Measurements from ENCODE around the gene CTSD.

GRCh38 chr11:1054823-1055172, 18.3 kb upstream of the MUC6 start:
- PRO-cap, 2 experiments = no peak in any of the 2 experiments

GRCh38 chr11:1084985-1085468, 48.5 kb upstream of the MUC6 start:
- PRO-cap, 2 experiments = no peak in any of the 2 experiments

- PRO-cap, 2 experiments = no peak in any of the 2 experiments
These were observed 17.8 kb upstream of the MUC5B start for GRCh38 chr11:1205003-1205506.

GRCh38 chr11:1218273-1218585, 4.6 kb upstream of the MUC5B start:
- PRO-cap, 2 experiments = no peak in any of the 2 experiments

- PRO-cap, 2 experiments = no peak in any of the 2 experiments
These were observed 2.1 kb downstream of the MUC5B start for GRCh38 chr11:1224596-1225659.

GRCh38 chr11:1299600-1300485, 9.6 kb downstream of the TOLLIP start:
- PRO-cap, 2 experiments = no peak in any of the 2 experiments

- PRO-cap, 2 experiments = no peak in any of the 2 experiments
These were observed 4.0 kb downstream of the TOLLIP start for GRCh38 chr11:1305376-1305893.

DNA sequence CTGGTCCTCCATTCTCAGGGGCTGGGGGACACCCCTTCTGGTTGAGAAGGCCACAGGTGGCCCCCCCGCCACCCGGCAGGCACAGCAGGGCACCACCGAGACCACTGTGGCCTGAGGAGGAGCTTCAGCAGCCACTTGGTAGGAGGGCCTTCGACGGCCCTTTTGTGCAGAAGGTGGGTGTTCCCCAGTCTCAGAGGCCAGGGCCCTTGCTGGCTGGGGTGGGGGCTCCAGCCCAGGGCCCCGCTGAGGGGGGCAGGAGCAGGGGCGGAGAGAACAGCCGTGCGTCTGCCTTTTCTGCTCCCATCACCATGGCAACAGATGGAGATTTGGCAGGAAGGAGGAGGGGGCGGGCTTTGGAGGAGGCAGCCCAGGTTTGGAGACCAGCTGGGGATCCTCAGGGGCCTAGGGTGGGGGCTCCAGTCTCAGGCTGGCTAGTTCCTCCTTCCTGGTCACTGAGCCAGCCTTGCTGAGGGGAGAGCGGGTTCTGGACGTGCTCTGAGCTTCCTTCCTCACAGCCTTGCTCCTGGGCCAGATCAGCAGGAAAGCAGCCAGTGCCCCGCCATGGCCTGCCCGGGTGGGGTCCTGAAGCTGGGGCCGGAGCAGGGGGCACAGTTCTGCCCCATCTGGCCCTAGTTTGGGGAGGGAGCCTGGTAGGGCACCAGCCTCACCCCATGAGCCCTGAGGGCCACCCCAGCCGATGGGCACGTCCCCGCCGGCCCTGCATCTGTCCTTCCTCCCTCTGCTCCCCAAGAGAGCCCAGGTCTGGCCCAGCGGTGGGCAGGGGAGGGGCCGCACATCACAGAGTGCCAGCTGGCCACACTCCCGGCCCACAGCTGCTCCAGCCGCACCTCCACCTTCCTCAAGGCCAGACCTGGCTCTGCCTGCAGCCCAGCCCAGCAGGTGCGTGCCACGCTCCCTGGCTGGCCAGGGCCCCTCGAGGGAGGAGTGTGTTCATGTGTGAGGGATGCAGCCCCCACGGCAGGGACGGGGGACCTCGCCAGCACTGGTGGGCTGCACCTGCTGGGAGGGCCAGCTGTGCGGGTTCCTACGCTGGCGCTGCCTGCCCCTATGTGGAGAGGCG, 21.3 kb downstream of the BRSK2 start:
- PRO-cap, 2 experiments = no peak in any of the 2 experiments

DNA sequence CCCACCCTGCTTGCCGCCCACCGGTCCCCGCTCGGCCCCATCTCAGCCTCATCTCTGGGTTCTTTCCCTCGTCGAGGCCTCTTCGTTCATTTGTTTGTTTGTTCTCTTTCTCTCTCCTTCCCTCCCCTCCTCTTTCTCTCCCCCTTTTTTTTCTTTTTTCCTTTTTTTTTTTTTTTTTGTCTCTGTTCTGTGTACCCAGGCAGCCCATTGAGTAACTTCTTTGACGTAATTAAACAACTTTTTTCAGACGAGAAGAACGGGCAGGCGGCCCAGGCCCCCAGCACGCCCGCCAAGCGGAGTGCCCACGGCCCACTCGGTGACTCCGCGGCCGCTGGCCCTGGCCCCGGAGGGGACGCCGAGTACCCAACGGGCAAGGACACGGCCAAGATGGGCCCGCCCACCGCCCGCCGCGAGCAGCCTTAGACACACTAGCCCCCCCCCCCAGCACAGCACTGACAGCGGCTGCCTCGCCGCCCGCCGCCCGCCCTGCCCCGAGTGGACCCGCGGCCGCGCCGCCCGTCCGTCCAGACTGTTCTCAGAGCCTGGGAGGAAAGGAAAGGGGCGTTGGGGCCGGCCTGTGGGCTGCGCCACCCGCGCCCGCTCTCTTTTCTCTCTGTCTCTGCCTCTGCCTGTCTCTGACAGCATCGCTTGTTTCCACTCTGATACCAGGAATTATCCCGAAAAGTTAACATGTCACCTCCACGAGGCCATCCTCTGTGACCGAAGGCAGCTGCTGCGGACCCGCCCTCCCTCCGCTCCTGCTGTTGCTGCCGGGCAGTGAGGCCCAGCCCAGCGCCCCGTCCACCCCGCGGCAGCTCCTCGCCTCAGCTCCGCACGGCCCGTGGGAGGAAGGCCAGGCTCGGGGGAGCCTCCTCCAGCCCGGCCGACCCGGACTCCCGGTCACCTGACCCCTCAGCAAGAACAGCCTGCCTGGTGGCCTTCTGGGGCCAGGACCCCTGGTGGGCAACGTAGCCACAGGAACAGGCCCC, 26.0 kb downstream of the MOB2 start:
- PRO-cap, 2 experiments = peak in 2 of 2 experiments; most common plus-strand start position 246 of the sequence (in 1); most common minus-strand start position 621 of the sequence (in 1)

- PRO-cap, 2 experiments = no peak in any of the 2 experiments
These were observed 15.2 kb downstream of the MOB2 start for GRCh38 chr11:1471292-1471827.

GRCh38 chr11:1481193-1482034, 5.2 kb downstream of the MOB2 start:
- PRO-cap, 2 experiments = no peak in any of the 2 experiments

DNA sequence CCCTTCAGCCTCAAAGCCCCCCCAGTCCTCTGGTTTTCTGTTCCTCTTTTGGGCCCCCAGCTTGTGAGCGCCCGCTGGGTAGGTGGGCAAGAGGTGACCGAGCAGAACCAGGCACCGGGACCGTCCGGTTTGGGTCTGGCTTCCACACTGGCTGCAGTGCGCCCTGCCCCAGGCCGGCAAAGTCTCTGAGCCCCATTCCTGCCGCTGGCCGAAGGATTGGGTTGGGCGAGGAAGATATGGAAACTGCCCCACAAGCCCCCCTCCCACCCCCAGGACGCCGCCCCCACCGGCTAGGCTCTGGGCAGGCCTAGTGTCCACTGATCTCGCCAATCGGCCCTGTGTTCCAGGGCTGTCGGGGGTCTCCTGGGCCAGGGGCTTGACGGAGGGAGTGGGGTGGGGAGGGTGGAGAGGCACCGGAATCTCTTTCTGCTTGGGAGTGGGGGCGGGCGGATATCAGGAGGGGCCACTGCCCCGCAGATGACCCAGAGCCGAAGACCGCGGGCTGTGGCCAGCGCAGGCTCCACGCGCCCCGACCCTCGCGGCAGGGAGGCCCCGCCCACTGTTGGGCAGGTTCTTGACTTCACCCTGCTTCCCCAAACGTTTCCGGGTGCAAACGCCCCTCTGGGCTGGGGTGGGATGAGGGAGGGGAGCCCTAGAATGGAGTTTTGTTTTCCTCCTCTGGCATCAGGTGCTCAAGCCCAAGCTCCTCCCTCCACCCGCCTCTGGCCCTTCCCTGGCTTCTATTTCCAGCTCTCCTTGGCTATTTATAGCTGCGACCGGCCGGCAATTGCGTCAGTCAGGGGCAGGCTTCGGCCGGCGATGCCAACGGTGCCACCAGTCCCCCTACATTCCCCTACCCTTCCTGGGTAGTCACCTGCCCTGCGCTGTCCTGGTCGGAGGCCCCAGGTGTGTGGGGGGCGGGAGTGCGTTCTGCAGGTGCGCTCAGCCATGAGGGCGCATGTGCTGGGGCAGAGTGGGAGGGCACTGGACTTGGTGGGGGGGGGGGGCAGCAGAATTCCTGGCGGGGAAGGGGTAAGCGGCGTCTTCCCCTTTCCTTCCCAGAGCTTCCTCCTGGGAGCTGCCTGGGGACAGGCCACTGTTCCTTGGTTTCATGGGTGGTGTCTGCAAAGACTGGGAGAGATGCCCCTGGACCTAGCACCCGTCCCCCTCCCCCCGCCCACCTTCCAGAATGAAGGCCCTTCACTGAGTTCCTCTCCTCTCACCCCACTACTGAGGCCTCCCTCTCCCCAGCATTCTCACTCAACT, 23.9 kb downstream of the DUSP8 start:
- PRO-cap, 2 experiments = peak in 2 of 2 experiments; most common plus-strand start position 792 of the sequence (in 2); most common minus-strand start position 686 of the sequence (in 2)

DNA sequence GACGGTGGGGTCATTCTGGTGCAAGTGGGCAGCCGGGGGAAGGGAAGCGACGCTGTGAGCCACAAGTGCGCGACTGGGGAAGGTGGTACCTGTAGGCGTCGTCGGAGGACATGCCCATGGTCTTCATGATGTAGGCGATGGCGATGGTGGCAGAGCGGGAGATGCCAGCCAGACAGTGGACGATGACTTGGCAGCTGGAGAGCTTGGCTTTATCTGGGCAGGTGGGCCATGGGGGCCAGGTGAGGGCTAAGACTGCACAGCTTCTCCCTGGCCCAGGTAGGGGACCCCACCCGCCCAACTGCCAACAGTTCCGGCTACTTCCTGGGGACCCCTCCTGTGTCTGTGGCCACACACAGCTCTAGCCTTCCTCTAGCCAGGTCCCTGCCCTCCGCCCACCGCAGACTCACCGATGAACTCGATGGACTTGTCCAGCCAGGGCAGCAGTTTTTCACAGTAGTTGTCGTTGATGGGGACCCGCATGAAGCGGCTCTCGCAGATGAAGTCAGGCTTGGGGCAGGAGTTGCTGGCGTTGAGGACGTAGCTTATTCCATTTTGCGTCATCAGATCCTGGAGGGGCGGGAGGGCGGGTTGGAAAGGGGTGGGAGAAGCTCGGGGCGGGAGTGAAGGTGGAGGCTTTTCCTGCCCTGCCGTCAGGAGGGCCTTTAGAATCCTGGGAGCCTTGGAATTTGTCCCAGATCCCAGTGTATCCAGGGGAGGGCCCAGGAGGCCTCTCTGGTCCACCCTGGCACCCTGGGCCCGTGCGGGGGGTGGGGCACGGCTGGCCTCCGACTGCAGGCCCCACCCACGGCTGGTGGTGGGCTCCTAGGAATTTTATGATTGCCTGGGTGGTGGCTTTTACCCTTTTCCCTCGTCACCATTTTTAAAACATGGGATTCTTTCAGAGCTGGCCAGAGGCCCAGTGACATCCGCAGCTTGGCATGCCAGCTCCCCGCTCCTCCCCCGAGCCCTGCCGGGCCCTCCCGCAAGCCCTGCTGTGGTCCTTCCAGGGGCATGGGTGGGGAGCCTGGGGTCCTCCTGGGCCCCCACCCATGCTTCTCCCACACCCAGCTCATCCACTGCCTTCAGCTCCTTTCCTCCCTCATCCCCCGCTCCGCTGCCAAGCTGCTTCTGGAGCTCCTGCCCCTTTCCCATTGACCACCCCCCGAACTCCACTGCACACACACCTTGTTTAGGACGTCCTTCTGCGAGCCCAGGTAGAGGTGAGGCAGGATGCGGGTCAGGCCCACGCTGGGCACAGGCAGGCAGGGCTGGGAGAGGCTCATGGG, 13.9 kb downstream of the DUSP8 start:
- PRO-cap, 2 experiments = no peak in any of the 2 experiments

DNA sequence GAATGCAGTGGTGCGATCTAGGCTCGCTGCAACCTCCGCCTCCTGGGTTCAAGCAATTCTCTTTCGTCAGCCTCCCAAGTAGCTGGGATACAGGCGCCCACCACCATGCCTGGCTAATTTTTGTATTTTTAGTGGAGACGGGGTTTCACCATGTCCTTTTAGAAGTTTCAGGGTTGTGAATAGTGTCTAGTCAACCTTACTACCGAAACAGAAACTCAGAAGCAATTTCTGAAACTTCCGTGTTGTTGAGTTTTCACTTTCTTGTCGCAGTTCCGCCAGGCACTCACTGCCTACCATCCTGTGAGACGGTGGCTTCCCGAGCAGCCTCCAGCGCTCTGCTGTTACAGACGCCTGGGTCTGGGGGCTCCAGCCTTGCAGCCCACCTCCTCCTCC, 2.4 kb downstream of the KRTAP5-3 start:
- PRO-cap, 2 experiments = no peak in any of the 2 experiments

DNA sequence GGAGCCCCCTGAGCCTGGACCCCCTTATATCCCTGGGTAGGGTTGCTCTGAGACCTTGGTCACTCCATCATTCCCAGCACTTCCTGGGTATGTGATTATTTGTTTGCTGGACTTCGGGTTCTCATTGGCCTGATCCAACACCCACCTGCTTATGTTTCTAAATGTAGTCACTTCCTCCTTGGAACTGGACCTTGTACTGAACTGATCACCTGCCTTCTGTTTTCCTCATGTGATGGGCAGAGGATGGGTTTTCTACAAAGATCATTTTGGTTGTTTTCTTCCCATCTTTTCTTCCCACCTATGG, 168 bp upstream of the KRTAP5-4 start:
- PRO-cap, 2 experiments = no peak in any of the 2 experiments

- PRO-cap, 2 experiments = no peak in any of the 2 experiments
These were observed 27.3 kb upstream of the KRTAP5-6 start for GRCh38 chr11:1669511-1670288.

- PRO-cap, 2 experiments = peak in 2 of 2 experiments; most common plus-strand start chr11:1764046 (in 1); most common minus-strand start chr11:1763927 (in 2)
These were observed at the start of gene CTSD for GRCh38 chr11:1763778-1764233. Gene CTSD, minus strand, starts transcription at chr11:1763927.

DNA sequence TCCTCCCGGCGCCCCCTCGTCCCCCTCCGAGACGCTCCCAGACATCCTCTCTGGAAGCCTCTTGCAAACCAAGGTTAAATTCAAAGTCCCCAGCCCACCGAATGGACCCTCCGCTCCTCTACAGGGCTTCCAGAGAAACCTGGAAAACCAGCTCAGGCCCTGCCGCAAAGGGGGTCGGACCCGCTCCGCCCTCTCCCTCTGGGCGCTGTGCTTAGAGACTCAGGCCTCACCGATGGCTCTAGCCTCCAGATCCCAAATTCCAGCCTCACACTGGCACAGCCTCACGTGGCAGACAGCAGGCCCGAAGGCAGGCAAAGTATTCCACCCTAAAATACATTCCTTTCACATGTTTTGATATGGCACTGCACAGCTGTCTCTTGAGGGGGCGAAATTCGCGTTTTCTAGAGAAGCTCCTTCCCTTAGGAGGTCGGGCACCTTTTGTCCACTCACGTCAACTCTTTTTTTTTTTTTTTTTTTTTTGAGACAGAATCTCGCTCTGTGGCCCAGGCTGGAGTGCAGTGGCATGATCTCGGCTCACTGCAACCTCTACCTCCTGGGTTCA, 644 bp upstream of the CTSD start:
- PRO-cap, 2 experiments = no peak in any of the 2 experiments

- PRO-cap, 2 experiments = no peak in any of the 2 experiments
These were observed 5.9 kb upstream of the LSP1 start for GRCh38 chr11:1846882-1847388.

GRCh38 chr11:1860067-1860820, 7.4 kb downstream of the LSP1 start:
- PRO-cap, 2 experiments = no peak in any of the 2 experiments